Cardiac ventricle fibroblast (primary cell): ENCODE measurements around the genes KCNQ5, KHDC3L, DDX43 and CGAS.

GRCh38 chr6:69138830-69139632 lies 503.9 kb downstream of the ADGRB3 start:
- RAMPAGE, long total RNA: no peak

GRCh38 chr6:69790558-69790929 lies 6.3 kb downstream of the LMBRD1 start:
- RAMPAGE, long total RNA: no peak

DNA sequence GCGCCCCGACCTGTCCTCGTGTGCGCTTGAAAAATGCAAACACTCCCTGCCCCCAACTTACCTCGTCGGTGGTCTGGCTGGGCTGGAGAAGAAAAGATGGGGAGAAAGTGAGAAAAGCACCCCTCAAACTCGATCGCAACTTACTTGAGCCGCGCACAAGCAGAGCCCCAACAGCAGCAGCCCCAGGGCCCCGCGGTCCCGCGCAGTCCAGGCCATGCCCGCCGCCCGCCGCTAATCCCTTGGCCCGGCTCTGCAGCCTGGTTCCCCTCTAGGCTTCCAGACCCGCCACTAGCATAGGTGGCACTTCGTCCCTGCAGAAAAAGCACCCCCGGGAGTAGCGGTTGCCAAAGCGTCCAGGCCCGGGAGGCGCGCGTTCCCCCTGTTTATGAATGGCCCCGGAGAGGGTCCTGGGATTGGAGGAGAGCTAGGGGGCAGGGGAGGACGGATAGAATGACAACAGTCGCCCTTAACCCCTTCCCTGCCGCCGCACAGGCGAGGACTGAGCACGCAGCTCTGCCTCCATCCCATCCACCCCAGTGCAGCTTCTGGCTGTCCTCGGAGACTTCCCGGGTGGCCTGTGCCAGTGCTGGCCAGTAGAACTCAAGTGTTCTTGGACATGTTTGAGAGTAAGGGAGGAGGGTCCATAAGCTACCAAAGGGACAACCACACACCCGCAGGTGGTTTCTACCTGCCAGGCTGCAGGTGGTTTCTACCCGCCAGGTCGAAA lies 19.9 kb downstream of the COL9A1 start:
- RAMPAGE, long total RNA: no peak

- RAMPAGE, long total RNA: no peak
Measured at GRCh38 chr6:70414244-70414555, 892 bp downstream of the FAM135A start.

- RAMPAGE, long total RNA: no peak
Measured at GRCh38 chr6:71286926-71287682, 1.5 kb upstream of the OGFRL1 start.

DNA sequence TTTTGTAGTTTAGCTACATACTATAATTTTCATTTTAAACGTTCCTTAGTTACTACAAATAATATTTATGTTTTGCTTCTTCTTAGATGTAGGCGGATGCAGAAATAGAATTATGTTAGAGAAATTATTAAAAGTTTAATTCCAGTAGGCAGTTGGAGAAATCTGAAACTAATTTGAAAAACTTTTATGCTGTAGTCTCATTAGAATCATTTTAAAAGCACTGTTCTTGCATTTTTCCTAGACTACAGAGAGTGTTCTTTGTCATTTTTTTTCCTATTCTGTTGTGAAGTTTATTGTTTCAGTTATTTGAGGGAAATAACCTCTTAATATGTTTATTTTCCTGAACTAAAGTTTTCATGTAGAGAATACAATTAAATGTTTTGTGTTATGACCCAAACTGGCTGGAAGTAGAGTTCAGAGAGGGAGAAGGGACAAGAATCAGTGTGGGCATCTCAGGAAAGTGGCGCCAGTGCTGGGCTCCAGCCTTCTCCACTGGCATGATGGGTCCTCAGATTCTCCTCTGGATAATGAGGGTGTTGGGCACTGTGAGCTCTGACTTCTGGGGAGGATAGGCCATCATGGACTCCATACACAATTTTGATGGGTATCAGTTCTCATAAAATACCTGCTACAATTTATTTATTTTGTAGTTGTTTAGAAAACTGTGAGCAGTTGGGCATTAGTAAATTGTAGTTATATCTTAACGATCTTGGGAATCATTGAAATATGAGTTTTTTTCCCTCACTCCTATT lies 18.3 kb downstream of the OGFRL1 start:
- RAMPAGE, long total RNA: no peak

DNA sequence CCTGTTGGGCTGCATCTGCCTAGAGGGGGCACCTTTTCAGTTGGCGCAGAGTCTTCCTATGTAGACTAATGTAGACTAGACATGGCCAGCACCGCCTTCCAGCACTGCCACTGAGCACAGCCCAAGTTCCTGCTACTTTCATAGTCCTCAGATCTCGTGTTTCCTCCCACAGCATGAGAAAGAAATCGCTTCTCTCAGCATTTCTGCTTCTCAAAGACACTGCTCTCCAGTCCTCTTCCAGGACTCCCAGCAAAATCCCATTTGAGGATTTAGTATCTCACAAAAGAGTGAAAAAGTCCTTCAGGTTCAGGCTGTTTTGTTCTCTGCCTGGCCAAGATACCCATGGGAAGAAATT lies 35.6 kb downstream of the OGFRL1 start:
- RAMPAGE, long total RNA: no peak

DNA sequence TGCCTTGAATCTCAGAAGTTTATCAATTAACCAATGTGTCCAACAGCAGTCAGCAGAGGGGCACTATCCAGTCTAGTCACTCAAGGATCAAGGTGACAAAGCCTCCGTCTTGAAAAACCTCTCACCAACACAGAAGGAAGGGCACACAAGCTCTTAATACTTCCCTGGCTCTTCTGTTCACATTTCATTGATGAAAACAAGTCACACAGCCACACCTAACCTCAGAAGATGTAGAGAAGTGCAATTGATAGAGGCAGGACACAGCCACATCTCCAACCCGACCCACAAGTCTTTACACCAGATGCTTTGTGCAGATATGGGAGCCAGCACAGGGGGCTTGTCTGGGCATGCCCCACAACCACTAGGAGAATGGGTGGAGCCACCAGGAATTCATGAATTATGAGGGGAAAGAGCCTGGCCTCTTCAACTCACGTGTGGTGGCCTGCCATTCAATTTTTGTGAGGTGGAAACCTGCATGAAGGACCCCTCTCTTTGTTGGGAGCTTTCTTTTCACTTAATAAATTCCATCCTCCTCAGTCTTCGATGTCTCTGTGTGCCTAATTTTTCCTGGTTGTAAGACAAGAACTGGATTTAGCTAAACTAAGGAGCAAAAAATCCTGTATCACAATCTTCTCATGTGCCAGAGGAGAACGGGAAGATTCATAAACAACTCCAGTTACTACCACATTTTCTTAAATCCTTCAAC lies 79.1 kb downstream of the OGFRL1 start:
- RAMPAGE, long total RNA: no peak

- RAMPAGE, long total RNA: no peak
Measured at GRCh38 chr6:71403409-71403823, 114.8 kb downstream of the OGFRL1 start.

- RAMPAGE, long total RNA: no peak
Measured at GRCh38 chr6:71404707-71405225, 116.2 kb downstream of the OGFRL1 start.

DNA sequence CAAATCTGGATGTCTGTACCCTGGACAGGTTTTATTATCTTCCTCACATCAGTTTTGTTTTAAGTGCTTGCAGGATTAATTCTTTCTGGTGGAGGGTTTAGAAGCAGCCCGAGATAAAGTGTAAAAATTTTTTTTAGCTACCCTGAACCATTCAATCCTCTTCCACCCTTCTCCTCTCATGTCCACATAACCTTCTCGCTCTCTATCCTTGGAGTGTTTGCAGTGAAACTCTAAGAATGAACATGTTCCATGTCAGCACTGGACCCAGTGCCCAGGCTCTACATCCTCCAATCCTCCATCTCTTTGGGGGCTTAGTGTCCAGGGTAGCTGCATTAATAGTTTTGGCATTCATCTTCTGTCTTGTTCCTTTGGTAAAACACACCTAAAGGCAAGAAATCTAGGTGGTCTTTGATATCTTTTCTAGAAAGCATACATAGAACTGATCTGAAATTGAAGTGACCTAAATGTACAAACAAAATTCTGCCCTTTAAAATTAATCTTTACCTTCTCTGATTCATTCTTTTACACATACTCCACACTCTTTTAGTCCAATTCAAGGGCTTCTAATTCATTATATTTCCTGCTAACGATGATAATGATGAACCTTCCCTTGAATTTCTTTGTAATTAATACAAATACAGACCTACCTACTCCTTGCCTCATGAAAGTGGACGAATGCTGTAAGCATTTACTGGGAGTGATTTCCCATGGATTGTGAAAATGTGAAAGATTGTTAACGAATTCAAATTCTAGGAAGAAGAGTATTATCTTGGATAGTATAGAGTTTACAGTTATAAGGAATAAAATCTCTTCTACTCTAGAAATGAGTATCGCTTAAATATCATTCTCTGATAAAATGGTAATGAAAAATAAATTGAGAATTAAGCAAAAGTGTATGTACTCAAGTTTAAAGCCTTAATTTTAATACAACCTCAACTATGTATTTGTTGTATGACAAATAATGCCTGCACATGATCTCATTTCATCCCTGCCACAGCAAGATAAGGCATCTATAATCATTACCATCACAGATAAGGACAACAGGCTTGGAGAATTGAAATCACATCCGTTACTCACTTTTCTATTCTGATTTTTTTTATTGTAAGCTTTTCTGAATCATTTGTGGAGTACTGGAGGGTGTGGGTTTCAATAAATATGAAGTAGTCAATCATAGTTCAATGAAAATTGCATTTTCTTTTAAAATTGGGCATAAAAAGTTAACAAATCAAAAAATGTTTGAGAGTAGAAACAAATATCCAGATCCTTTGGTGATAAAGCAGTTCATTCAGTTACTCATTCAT lies 117.9 kb downstream of the OGFRL1 start:
- RAMPAGE, long total RNA: no peak

GRCh38 chr6:71416857-71417532 lies 128.4 kb downstream of the OGFRL1 start:
- RAMPAGE, long total RNA: no peak

- RAMPAGE, long total RNA: no peak
Measured at GRCh38 chr6:72621950-72622722, at the start of gene KCNQ5. Gene KCNQ5 (plus strand): TSS chr6:72622064.

DNA sequence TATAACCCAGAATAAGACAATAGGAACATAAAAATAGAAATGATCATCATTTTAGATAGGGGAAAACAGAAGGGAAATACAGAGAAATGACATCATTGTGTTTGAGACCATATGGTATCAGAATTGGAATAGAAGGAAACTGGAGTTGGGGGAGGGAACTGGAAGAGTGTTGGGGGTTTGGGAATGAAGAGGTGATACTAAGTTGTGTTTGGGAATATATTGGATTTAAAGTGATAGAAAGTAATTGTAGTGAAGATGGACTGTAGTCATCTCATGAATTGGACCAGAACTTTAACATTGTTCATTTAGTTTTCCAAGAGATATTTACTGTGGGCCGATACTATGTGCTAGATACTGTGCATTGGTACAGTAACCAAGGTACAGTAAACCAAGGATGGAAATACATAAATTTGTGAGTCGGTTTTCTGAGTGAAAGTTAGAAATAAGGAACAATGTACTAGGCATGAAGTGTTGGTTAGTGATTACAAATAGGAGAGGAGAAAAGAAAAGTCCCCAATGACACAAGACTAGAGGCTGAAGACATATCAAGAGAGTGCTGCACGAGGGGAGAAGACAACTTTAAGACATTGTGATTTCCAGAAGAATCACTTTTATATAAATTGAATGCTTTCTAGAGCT lies 32.3 kb downstream of the KCNQ5 start:
- RAMPAGE, long total RNA: no peak

- RAMPAGE, long total RNA: no peak
Measured at GRCh38 chr6:73299327-73299689, 36.3 kb upstream of the KHDC1 start.

DNA sequence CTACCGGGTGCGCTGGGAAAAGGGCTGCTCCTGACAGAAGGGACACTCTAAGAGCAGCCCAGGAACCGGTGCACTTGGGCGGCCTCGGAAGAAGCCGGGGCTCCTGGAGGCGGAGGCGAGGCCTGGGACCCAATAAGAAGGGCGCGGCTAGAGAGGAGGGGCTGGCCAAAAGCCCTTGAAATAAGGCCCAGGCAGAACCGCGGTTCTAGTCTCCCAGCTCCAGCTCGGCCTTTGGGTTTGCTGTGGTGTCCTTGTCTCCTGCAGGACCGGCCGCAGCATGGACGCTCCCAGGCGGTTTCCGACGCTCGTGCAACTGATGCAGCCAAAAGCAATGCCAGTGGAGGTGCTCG lies at the start of gene KHDC3L:
Gene KHDC3L, plus strand, starts transcription at position 206 of the 350 bp plus-strand sequence.
- RAMPAGE, long total RNA: no peak

DNA sequence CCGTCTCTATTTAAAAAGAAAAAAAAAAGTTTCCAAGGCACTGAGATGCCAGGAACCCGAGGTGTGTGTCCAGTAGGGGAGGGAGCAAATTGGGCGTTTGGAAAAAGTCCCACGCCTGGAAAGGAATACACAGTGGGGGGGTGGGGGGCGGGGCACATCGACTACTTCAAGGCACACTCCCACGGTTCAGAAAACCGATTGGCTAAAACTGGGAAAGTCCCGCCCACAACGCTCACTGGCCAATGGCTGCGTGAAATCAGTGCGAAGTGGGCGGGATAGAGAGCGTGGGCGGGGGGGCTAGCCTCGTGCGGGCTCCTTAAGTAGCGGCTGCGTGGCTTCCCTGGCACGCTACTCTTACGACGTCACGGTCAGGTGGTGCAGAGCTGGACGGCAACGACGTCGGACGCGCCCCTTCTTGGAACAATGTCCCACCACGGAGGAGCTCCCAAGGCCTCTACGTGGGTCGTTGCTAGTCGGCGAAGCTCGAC lies at the start of gene DDX43:
Gene DDX43, plus strand, starts transcription at position 346 of the 488 bp plus-strand sequence.
- RAMPAGE, long total RNA: no peak

- RAMPAGE, long total RNA: no peak
Measured at GRCh38 chr6:73451784-73452544, at the start of gene CGAS. Gene CGAS (minus strand): TSS chr6:73452297.

DNA sequence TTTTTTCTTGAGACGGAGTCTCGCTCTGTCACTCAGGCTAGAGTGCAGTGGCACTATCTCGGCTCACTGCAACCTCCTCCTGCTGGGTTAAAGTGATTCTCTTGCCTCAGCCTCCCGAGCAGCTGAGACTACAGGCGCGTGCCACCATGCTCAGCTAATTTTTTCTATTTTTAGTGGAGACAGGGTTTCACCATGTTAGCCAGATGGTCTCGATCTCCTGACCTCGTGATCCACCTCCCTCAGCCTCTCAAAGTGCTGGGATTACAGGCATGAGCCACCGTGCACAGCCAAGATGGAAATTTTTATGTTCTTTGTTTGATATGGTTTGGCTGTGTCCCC lies 14.9 kb downstream of the EEF1A1 start:
- RAMPAGE, long total RNA: no peak

GRCh38 chr6:73548451-73549133 lies 27.8 kb upstream of the EEF1A1 start:
- RAMPAGE, long total RNA: no peak